Karpas-422 (cell line): ENCODE data around the gene STK26.

DNA sequence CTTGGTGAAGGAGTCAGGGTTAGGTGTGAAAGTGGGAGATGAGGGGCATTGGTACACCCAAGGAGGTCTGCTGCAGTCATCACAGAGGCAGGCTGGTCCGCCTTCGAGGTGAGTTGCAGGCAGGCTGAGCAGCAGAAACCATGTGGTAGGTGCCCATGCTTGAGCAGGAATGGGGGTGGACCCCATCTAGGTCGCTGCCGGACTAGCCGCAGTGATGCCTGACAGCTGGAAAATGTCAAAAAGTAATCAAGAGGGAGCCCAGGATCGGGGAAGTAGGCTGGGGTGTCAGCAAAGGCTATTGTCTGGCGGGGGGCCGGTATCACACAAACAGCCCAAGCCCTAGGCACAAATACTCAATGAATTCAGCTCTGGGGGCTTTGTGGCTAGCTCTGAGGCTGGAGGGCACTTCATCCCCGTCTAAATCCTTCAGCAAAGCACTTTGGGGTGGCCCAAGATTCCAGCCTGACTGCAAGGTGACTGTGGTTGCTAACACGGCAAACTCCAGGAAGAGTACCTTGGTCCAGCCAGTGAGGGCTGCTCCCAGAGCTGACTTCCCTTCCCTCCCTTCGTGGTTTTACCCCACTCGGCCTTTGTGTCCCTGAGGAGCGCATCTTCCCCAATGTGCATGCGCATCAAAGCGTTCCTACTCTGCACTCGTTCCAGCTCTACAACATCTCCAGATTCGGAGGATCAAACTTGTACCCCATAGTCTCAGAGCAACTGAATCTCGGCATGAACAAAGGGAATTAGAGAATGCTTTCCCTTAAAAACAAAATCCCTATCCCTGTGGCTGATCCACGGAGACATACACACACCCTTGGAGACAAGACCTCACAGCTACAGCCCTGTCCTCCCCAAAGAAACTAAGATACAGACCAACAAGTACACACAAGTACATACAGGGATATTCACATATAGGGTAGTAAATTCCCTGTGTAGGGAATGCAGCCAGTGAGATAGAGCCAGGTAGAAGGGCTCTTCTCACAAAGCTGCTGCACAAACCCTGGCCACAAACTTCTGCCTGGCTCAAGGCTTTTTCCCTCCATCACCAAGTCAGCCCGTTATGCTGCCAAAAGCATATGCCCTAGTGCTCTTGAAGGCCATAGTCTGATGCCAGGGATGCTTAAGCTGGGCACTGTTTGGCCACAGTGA, 44.5 kb downstream of the ELF4 start:
- PRO-cap = no peak
- RAMPAGE, long total RNA = no peak

GRCh38 chrX:130066863-130067236, 43.4 kb downstream of the ELF4 start:
- PRO-cap = no peak
- RAMPAGE, long total RNA = no peak

DNA sequence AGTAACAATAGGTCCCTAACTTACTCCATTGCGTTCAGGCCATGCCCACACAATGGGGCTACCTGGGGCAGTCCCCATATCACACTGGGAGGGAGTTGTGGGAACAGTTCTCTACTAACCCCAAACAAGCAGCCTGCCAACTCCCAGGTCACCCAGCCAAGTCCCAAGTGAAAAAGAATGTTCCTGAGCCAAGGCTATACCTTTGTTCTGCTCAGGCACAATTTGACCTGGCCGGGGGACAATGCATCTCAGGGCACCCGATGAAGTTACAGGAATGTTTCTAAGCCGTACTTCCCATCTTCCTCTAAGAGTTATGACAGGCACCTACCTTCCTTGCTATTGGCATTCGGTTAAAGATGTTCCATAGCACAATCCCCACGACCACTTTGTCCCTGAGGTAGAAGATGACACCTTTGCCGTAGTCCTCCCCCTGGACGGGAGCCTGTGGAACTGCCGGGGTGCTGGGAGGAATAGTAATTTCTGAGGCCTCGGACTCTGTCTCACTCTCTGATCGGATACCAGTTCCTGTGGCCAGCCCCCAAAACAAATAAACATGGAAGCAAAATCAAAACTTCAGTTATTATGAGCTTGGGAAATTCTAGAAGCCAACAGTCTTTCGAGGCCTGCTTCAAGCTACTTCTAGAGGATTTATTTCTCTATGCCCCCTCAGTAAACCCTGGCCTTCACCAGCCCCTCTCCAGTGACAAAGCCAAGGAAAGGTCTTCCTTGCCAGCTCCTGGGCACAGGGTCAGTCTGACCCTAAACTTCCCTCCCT, 19.5 kb upstream of the ELF4 start:
- PRO-cap = no peak
- RAMPAGE, long total RNA = no peak

DNA sequence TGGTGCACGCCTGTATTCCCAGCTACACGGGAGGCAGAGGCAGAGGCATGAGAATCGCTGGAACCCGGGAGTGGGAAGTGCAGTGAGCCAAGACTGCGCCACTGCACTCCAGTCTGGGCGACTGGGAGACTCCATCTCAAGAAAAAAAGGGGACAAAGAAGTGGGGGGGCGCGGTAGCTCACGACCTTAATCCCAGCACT, 12.3 kb downstream of the ZNF280C start:
- PRO-cap = no peak
- RAMPAGE, long total RNA = no peak

- PRO-cap = no peak
- RAMPAGE, long total RNA = no peak
These were observed 115.8 kb downstream of the RBMX2 start for GRCh38 chrX:130517481-130518022.

DNA sequence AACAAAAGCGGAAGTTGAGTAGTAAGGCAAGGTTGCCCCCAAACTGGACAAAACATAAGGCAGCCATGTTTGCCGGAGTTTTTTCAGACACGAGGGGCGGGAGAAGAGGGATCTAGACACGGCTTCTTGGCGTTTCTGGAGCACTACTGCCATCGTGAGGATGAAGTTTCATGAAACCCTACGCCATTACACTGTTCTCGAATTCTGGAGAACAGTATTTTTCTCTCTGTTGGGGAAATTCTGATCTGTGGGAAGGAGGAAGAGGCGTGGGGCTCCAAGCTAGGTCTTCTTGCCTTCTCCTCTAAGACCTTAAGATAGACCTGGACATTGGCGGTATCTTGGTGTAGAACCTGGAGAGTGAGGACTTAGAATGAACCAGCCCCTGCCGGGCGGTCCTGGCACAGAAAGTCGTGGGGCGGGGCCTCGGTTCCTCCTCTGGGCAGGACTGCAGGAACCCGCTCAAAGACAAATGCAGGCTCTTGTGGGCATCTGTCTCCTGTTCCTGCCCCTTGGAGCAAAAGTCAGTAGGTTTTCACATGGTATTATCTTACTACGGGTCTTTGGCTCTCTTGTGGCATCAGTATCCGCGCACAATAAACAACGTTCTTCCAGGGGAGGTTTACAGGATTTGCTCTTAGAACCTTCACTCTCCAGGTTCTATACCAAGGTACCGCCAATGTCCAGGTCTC, 160.5 kb downstream of the OR13H1 start:
- PRO-cap = no peak
- RAMPAGE, long total RNA = no peak

GRCh38 chrX:131729163-131729904, 185.5 kb downstream of the OR13H1 start:
- PRO-cap = bidirectional peak, plus-strand start at chrX:131729594, minus-strand start at chrX:131729420
- RAMPAGE, long total RNA = no peak

GRCh38 chrX:132022645-132023423, at the start of gene STK26:
Gene STK26 (plus strand): TSS chrX:132023302.
- PRO-cap = bidirectional peak, plus-strand start at chrX:132023302, minus-strand start at chrX:132023140
- RAMPAGE, long total RNA = no peak

- PRO-cap = no peak
- RAMPAGE, long total RNA = no peak
These were observed 1.3 kb downstream of the HS6ST2 start for GRCh38 chrX:132956944-132957666.

- PRO-cap = no peak
- RAMPAGE, long total RNA = no peak
These were observed 30.2 kb upstream of the GPC4 start for GRCh38 chrX:133445562-133445888.

DNA sequence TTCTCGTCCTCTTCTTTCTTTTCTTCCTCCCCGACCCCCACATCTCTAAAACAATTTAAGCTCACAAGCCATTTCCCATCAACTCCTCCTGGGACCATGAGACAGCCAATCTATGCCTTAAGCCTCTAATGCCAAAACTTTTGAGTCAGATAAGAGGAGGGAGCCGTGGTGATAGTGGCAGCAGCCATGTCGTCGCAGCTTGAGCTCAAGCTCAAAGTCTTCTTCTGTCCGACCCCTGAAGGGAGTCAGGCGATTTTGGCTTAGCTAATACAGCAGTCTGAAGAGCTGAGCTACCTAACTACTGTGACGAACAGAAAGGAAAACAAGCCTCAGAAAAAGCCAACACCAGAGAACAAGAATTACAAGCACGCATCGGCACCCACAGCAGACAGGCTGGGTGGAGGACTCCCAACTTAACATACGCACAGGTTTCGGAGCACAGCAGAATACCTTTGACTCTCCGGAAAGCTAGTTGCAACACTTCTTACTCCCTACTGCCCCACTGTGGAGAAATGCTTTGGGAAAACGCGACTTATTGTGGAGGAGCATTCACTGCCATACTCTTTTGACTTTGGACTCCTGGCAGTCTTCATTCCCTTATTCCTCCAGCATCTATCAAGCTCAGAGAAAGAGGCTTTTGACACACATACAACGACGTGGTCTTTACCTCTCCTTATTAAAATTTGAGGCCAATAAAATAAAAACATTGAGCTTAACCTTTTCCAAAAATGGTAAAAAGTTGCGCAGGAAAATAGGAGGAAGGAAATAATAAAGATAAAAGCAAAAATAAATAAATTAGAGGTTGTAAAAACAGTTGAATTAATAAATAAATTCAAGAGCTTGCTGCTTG, 41.2 kb upstream of the GPC3 start:
- PRO-cap = no peak
- RAMPAGE, long total RNA = no peak

DNA sequence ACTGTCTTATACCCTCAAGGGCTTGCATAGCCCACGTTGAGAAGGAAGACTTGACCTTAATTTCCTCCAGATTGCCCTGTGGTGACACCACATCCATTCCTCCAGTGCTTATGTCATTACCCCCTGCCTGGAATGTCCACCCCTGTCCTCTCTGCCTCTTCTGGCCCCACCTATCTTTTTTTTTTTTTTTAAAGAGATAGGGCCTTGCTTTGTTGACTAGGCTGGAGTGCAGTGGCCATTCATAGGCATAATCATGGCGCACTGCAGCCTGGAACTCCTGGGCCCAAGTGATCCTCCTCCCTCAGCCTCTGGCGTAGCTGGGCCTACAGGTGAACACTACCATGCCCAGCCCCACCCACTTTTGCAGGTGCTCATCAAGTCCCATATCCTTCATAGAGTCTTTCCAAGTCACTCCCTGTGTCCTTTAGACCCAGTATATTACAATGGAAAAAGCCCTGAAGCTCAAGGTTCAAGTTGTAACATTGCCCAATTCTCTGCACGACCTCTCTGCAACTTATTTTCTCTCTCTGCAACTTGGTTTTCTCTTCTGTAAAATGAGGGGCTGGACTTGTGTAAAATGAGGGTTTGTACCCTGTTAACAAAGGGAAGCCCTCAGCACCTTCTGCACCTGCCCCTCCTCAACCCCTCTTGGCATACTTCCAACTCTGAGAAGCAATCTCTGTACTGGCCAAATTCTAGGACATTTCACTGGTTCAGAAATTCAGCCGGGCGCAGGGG, 77.6 kb downstream of the HPRT1 start:
- PRO-cap = no peak
- RAMPAGE, long total RNA = no peak

GRCh38 chrX:134546813-134547866, 87.2 kb downstream of the HPRT1 start:
- PRO-cap = no peak
- RAMPAGE, long total RNA = no peak

DNA sequence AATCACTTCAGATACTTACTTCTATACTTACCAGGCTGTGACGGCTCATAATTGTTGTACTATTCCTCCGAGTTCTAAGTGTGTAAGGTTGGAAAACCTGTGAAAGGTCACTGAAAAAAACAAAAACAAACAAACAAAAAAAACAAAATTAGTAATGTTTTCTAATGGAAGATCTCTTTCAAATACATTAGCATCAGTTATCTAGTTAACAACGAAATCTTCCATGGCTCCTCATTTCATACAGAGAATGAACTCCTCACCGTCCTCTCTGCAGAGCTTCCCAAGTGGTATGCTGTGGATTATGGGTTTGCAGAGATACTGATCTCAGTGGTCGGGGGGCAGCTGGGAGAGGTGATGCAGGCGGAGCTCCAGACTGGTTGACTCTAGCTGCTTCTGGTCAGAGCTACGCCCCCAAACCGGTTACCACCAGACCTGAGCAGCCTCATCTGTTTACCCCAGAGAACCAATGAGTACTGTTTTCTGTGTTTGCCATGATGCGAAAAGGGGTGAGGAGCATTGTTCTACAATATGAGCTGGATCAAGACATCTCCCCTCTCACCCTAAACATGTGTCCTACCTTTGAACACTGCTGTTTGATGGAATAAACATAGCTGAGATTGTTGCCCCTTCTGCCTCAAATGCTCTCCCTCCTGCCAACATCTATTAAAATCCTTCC, 3.1 kb downstream of the PABIR2 start:
- PRO-cap = no peak
- RAMPAGE, long total RNA = no peak

- PRO-cap = no peak
- RAMPAGE, long total RNA = no peak
These were observed 14.4 kb downstream of the PABIR3 start for GRCh38 chrX:134821324-134821953.

GRCh38 chrX:135251844-135252043, 117 bp upstream of the ETDA start:
- PRO-cap = no peak
- RAMPAGE, long total RNA = no peak

GRCh38 chrX:135345308-135345847, 782 bp downstream of the ZNF449 start:
- PRO-cap = no peak
- RAMPAGE, long total RNA = no peak

DNA sequence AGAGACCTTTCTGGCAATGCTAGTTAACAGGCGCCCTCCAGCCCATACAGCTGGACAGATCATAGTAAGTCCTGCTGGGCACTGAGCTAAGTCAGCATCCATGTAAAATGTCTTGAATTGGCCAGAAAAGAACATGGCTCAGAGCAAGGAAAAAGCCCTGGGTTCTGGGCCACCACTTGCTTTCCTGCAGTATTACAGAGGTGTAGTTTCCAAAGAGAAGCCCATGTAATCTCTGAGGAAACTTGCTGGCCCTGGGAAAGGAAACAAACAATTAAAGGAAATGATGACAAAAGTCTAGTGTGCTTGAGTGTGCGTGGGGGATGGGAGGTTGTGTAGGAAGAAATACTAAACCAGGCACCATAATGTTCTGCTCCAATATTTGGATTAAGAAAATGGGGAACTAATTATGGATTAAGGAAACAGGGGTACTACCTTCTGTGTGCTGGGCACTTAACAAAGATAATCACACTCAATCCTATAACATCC, 37.6 kb downstream of the ZNF449 start:
- PRO-cap = no peak
- RAMPAGE, long total RNA = no peak

DNA sequence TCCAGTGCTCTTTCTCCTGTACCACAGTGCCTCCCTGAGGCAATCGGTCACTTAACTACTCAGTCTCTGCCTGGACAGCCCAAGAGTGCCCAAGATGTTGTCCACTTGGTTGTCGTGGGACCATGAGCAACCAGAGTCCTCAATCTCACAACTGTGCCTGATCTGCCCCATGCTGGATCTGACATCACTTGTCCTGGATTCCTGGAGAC, 745 bp downstream of the MMGT1 start:
- PRO-cap = no peak
- RAMPAGE, long total RNA = no peak

GRCh38 chrX:136127073-136127569, 69.7 kb upstream of the FHL1 start:
- PRO-cap = no peak
- RAMPAGE, long total RNA = no peak